H9 (cell line): ENCODE measurements around the gene POU4F1.

DNA sequence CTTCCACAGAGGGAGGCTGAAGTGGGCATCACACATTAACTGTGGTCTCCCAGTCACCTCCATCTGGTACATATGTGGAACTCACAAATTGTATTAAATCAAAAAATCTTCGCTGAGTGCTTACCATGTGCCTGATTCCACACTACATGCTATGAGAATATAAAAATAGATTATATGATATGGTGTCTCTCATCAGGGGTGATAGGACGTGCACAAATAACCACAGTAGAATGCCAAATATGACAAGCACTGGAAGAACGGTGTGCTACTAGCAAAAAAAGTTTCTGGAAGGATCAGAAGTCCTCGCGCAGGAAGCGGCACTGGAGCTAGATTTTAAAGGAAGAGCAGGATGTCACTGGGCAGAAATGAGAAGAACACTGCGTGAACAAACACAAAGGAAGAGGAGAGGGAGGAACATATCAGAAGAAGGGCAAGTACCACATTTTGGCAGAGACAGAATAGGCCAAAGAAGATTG lies 62.3 kb downstream of the TBC1D4 start:
- PRO-cap = no peak

DNA sequence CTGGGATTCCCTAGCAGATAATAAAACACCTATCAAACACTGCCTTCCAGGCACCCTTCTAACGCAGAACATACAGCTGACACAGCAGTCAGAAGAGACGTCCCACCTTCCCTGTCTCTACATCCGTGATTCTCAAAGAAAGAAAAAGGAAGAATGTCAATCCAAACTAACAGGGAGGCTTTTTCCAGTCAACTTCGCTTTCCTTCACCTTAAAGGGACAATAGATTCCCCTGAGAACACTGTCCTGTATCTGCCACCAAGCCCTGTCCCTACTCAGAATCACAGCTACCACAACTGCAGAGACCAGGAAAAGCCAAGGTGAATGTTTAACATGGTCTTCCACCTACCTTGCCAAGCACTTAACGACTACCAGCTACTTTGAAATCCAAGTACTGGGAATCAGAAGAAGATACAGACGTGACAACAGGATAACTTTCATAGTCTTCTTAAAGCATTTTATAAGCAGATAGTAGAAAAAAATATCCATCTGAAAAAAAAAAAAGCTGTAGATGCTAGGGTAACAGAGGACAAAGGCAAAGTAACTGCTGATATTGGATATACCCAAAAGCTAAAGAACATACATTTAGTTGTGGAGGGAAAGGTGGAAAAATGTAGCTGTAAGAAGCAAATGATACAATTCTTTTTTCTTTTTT lies 38.4 kb downstream of the TBC1D4 start:
- PRO-cap = no peak

DNA sequence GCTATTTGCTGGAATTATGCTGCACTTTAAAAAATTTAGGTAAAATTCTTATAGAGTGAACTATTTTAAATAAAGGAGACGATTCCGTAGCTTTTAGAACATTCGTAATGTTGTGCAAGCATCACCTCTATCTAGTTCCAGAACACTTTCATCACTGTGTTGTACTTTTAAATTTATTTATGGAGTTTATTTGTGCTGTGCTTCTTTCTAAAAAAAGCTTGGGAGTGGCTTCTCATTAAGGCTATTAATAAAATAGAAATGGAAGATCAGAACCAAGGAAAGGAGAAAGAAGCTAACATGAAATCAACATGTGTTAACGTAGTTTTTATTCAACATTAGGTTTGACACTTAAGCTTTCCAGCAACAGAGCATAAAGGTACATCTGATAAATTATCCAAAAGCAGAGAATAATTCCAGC lies 35.8 kb downstream of the TBC1D4 start:
- PRO-cap = no peak

- PRO-cap = no peak
These were observed 124.4 kb downstream of the LMO7 start for GRCh38 chr13:75760154-75761243.

DNA sequence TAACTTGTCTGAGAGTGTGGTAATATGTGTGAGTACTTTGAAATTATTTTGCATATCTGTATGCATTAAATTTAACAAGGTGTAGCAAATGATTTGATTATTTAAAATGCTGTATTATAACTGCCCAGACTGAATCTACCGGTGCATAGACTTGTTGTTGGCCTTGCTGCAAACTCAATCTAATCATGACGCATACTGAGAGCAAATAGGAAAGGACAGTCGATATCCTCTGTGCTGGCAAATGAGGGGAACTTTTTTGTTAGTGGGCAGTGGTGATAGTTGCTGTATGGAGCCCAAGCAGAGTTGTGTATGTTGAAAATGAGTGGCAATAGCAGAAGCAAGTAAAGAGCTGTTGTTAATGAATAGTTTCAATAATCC lies 127.4 kb downstream of the LMO7 start:
- PRO-cap = no peak

GRCh38 chr13:75839705-75840192 lies 203.6 kb downstream of the LMO7 start:
- PRO-cap = no peak

DNA sequence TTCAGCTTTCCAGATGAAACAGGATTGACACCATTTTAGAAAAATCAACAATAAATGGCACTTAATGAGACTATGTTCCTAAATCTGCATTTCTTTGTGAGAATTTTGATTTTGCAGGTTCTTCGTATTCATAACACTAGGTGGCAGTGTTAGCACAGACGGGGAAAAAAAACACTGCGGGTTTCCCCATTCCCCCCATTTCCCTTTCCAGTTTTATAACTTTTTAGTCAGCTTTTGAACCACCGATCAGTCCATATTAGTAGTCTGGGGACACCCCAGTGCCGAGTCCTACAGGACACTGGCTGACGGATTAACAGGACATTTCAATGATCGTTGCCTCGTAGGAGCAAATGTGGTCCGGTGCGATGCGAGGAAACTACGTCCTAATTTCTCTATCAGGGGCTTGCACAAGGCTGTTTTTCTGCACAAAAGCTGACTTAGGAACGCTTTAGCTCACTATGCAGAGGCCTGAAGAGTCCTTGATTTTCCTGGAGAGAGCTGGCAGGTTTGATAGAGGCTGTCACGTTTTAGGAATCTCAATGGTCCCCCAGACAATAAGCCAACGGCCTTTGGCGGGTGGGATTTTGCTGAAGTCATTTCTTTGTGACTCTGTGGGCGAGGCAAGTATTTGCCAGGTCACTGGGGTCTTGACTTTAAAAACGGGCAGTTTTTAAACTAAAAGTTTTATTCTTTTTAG lies 234.4 kb downstream of the LMO7 start:
- PRO-cap = no peak

DNA sequence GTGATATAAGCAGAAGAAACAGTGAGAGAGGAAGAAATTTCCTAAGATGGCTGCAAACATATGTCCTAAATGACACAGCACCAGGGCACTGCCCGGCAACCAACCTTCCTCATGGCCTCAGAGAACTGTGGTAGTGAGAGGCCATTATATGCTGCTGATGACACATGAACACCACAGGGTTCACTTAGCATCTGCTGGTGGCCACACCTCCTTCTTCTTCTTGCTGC lies 88.2 kb downstream of the KCTD12 start:
- PRO-cap = no peak

GRCh38 chr13:76882814-76883077 lies 3.5 kb downstream of the KCTD12 start:
- PRO-cap = no peak

GRCh38 chr13:76894427-76894771 lies 8.2 kb upstream of the KCTD12 start:
- PRO-cap = no peak

GRCh38 chr13:77323716-77324763 lies 2.9 kb downstream of the MYCBP2 start:
- PRO-cap = no peak

GRCh38 chr13:77697777-77698199 lies 301 bp downstream of the SLAIN1 start:
- PRO-cap = bidirectional peak, plus-strand start at chr13:77697893, minus-strand start at chr13:77697934; unidirectional peak, minus-strand start at chr13:77698095

GRCh38 chr13:77836306-77836935 lies 82.2 kb downstream of the EDNRB start:
- PRO-cap = no peak

- PRO-cap = no peak
These were observed 147.7 kb upstream of the EDNRB start for GRCh38 chr13:78066242-78066821.

DNA sequence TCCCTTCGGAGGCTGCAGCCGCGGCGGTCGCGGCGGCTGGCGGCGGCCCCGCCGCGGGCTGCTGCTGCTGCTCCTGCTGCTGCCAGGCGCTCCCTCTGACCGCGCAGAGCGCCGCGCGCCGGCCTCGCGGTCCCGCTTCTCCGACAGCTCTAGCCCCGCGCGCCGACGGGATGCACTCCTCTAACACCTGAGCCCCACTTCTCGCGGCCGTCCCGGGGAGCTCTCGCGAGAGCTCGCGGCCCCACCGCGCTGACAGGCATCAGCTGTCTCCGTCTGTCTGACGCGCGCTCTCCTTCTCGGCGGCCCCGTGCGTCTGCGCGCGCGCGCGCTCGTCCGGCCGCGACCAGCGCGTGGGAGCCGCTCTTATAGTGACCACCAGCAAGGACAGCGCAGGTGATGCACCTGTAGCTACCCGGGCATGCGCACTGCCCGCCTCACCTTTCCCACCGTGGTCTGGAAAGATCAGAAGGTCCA lies at the start of gene POU4F1:
POU4F1 (minus strand) TSS at position 151 of the 474 bp plus-strand sequence.
- PRO-cap = unidirectional peak, minus-strand start at position 151 of the sequence

DNA sequence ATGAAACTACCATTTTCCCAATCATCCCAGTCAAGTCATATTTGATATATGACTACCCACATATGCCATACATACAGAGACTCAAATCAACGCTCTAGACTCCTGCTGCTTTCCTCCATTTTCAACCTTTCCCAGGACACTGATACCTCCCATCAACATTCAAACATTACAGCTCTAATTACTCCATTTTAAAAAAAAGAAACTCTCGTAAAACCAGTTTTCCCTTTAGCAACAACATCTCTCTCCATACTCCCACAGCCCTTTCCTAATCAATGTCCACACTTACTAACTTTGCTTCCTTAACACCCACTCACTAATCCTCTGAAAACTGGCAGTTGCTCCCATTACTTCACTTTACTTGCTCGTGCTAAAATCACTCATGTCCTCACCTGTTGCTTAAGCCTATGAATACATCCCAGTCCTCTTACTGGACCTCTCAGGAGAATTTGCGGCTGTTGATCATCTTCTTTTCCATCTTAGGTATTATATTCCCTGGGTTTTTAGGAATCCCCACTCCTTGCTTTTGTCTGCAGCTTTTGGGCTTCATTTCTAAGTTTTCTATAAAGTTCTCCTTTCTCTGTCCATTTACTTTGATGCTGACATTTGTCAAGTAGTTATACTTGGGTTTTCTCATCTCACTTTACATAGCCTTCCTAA lies 44.8 kb downstream of the RBM26 start:
- PRO-cap = no peak

DNA sequence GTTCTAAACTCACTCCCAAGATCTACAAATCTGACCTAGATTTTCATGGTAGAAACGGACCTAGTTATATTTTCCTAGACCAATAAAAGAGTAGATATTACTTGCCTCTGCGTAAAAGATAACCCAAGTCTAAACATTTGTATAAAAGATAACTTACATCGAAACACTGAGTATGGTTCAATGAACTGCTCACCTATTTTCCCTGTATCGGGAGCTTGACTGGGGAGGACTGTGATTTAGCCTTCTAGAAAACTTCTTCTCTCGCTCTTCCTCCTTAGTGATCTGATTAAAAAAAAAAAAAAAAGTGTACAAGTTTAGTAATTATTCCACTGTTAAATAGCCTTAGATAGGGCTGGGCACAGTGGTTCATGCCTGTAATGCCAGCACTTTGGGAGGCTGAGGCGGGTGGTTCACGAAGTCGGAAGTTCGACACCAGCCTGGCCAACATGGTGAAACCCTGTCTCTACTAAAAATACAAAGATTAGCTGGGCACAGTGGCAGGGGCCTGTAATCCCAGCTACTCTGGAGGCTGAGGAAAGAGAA lies 34.3 kb downstream of the RBM26 start:
- PRO-cap = no peak

DNA sequence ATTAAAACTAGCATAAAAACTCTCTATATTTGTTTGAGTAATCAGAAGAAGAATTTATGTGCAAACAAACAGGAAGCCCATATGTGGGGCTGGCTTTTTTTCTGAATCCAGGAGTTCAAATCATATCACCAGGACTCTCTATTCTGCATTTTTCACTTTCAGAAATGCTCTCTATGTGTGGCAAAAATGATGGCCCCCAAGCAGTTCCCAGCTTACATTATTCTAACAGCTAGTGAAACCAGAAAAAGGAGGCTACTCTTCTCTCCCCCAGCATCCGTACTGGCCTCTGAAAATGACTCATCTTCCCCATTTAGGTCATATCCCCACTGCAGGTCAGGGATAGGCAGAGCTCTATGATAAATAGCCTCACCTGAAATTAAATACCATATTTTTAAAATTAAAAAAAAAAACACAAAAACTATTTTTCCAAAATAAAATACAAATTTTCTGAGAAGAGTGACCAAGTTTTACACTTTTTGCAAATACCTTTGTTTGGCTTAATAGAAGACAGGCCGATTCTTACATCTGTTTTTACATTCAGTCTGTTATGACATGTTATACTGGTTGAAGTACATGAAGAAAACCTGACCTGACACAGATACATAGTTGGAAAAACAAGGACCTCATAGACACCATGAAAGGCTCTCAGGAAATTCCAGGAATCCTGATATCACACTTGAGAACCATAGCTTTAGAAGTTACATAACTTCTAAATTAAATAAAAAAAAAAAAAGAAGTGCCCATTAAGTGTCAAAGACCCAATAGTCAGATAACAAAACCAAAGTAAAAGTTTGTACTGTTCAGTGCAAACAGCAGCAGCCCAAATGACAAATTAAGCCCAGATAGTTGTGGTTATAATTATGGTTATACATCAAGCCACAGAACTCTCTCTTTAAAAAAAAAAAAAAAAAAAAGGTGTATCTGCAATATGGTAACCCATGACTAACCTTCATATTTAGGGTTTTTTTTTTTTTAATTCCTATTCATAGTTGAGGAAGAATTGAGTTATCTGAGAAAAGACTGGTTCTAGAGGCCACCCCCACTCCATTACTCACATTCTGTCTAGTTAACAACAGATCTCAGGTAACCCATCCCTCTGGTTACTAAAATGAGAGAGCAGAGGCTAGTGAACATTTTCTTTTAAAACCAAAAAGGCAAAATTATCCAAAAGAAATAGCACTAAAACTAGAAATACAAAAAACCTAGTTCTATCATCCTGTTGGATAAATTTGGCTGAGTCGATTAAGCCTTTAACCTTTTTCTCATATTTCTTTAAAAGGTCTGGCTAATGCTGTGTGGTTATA lies 19.9 kb downstream of the RBM26 start:
- PRO-cap = no peak

DNA sequence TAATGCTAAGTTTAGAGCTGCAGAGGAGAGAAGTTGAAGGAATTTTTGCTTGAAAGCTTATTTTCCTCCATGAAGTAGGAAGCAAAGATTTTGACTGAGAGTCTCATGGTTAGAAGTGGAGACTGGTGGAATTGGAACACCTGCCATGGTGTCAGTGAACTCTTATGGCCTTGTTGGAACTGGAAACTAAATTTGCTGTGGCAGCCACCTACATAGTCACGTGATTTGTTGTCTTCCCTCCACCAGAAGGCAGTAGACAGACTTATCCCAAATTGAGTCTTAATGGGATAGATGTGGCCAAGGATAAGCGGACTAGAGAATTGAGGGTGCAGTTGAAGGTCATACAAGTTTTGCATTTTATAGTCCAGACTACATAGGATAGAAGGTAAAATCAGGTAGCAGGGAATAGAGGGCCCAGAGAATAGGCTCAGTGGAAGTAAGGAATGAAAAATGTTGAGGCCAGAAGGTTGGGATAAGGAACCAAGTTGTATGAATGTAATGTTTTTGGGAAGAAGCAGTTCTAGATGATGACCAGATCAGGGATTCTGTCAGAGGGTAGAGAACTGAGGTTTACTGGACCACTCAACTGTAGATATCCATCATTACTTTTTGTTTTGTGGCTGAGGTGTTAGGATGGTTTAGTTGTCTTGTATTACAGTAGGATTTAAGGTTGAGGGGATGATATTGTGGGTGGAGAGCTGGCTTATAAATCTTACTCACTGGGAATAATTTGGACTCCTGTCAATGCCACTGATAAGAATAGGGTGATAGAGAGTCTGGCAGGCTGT lies 22.3 kb downstream of the NDFIP2 start:
- PRO-cap = no peak

- PRO-cap = no peak
These were observed 298.8 kb downstream of the NDFIP2 start for GRCh38 chr13:79779680-79780159.